WTC11 (cell line): ENCODE measurements around the genes H2AZ2, MYO1G and CCM2.

GRCh38 chr7:44105166-44105929, 1.2 kb downstream of the AEBP1 start:
- PRO-cap: no peak

DNA sequence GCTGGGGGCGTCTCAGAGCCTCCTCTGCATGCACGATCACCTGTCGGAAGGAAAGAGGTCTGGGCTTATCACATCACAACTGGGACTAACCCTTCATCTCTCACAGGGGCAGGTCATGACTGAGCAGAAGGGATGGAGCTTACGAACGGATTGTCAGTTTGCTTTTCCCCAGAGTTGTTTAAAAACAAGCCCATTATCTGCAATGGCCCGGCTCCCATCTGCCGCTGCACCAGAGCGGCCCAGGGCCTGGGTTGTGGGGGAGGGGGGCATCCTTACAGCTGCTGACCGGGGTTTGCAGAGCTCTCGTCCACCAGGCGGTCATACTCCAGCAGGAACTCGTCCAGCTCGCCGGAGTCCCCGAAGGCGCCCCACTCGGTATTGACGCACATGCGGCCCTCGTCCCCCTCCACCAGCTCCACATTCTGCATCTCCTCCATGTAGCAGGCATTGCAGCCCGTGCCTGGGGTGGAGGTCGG, 6.3 kb upstream of the MYL7 start:
- PRO-cap: no peak

GRCh38 chr7:44276013-44276499, 49.3 kb downstream of the CAMK2B start:
- PRO-cap: unidirectional peak, plus-strand start at chr7:44276297

DNA sequence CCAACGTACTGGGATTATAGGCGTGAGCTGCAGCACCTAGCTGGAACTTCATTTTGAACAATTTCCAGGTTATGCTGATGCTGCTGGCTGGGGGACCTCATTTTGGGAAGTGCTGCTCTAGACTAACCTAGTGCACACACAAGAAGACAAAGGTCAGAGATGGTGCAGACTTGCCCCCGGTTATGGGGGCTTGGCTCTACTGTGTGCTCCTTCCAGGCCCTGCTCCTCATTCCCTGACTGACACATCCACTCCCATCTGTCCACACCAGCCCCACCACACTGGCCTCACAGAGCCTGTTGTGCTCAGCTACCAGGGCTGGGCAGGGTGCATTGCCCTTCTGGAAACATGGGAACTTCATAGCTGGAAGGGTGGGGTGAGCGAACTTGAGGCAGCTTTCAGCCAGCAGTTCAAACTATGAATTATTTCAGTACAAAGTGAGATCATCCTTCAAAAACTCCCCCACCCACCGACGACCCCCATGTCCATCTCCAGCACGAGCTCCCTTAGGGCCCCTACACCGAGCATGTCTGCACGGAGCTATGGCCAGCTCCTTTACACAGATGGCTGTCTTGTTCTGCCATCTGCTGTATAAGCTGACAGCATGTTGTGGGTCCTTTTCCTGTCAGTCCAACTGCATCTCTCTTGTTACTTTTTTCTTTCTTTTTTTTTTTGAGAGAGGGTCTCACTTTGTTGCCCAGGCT, 21.8 kb downstream of the NPC1L1 start:
- PRO-cap: no peak

DNA sequence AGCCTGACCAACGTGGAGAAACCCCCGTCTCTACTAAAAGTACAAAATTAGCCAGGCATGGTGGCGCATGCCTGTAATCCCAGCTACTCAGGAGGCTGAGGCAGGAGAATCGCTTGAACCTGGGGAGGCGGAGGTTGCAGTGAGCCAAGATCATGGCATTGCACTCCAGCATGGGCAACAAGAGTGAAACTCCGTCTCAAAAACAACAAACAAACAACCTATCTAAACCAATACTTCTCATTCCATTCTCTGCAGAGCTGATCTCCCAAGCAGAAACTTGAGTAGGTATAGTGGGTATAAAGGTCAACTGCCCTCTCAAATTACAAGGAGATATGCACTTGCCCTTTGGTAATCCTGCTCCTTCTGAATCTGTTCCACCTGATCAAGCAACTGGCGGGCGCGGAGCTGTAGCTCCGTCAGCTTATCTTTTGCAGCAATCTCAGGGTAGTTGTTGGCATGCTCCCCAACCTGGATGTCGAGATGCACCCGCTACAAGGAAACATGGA, 1.2 kb downstream of the TMED4 start:
- PRO-cap: no peak

DNA sequence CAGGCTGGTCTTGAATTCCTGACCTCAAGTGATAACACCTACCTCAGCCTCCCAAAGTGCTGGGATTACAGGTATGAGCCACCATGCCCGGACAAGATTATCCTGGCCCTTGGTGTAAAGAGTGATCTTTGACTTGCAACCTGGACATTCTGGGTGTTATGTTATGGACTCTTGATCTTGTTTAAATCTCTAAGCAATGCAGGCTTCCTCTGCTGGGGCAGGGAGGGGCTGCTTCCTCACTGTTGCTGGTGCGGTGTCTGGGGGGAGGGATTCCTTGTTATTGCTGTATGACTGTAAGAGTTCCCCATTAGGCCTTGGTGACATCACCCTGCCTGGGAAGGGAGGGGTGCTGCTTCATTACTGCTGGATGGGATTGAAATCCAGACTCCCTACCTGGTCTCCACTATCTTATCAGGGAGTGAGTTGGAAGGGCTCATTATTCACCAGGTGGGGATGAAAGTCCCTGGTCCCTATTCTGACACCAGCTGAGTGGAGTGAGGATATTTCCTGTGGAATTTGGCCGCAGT, 8.7 kb downstream of the OGDH start:
- PRO-cap: no peak

DNA sequence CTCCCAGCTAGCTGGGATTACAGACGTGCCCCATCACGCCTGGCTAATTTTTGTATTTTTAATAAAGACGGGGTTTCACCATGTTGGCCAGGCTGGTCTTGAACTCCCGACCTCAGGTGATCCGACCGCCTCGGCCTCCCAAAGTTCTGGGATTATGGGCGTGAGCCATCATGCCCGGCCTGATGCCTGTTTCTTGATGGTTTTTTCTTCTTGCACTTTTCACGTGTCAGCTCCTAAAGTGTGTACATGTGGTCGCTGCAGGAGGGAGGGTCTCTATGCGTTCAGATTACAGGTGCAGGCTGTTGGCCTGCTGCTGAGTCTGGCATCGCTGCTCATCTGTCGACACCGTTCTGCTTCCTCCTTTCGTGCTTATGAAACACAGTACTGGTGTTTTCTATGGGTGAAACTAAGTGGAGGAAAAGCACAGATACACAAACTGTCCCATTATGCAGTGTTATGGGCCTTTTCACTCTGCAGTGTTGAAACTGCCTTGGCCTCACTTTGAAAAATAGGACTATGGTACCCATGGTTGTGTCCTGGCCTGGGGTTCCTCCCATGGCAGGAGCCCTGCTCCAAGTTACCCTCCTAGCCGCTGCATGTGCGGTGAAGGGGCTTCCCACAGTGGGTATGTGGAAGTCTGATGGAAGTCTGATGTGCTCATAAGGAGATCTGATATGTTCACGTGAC, 23.4 kb downstream of the OGDH start:
- PRO-cap: no peak

- PRO-cap: no peak
These were observed 31.9 kb downstream of the OGDH start for GRCh38 chr7:44637925-44639036.

- PRO-cap: no peak
These were observed 10.8 kb downstream of the ZMIZ2 start for GRCh38 chr7:44759280-44759952.

DNA sequence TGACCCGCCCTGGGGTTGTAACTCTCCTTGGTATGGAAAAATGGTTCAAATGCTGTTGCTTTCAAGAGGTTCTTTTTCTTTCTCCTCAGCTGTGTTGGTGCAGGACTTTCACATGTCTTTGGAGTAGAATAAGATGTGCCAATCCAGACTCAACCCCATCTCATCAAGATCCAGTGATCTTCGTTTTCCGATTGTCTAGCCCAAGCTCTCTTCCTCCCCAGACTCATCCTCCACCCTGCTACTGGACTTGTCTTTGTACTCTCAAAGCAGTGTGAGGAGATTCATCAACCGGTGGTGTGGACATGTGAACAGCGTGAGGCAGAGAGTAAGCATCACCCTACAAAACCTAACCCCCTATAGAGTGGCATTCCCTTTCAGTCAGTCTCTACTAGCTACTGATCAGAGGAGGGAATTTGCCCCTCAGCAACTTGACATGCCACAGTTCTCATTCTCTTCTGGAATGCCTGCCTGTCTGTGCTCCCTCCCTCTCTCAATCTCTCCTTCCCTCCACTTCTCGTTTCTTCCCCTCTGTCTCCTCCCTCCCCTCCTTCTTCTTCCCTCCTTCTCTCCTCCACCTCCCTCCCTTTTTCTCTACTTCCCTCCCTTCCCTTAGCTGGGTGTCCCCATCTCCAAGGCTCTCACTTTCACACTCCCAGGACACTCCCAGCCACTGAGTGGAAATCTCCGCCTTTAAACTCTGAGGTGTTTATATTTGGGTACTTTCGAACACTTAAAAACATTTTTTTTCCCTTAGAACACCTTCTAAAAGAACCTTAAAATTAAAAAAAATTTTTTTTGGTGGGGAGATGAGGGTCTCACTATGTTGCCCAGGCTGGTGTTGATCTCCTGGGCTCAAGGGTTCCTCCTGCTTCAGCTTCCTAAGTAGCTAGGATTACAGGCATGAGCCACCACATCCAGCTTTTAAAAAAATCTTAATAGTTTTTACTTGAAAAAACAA, 24.6 kb downstream of the H2AZ2 start:
- PRO-cap: no peak

DNA sequence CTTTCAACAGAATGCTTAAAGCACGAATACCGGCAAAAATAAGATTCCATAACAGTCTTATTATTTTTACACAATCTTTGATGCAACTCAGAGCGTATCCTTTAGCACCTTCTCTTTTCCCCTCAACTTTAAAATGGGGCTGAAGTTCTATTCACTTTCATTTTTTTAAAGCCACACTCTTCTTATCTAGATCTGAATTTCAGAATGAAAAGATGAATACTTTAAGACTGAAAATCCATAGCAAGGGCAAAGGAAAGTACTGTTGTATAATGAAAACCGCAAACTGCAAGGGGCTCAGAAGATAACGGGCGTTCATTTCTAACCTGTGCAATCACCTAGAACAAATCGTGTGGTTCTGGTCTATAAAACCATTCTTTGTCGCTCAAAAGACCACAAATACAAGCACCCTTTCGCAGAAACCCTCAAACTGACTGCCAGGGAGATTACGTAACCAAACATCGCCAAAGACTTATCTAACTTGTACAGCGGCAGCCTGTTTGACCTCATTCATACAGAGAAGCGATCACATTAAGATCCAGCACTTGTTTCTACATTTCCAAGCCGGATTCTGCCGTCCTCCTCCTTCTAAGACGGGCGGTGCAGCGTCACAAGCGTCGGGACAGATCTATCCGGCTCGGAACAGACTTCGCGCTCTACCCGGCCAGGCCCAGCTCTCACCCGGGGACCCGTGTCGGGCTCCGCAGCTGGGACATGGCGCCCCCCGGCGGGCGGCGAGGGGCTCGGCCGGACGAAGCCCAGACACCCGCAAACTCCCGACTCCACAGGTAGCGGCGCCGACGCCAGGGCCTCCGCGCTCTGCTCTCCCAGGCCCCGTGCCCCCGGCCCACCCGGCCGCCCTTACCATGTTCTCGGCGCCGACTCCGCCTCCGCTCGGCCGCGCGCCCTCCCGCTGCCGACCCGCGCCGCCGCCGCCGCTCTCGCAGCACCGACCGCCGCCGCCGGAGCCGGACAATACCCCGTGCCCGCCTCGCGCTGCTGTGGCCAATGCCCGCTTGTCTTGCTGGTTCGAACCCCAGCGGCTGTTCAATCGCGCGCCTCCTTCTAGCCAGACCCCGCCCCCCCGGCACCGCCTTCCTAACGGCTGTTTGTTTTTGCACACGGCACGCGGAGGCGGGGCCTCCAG, at the start of gene H2AZ2:
Gene H2AZ2 (minus strand): TSS at position 981 of the 1,144 bp plus-strand sequence.
- PRO-cap: bidirectional peak, plus-strand start outside the sequence, minus-strand start at position 974 of the sequence

GRCh38 chr7:44978527-44979505, at the start of gene MYO1G:
Gene MYO1G (minus strand): TSS chr7:44979015.
- PRO-cap: no peak

- PRO-cap: bidirectional peak, plus-strand start at chr7:45000233, minus-strand start at chr7:44999988; bidirectional peak, plus-strand start at chr7:45000521, minus-strand start at chr7:45000414
These were observed at the start of gene CCM2 for GRCh38 chr7:45000060-45000946. Gene CCM2 (plus strand): TSS chr7:45000201.

DNA sequence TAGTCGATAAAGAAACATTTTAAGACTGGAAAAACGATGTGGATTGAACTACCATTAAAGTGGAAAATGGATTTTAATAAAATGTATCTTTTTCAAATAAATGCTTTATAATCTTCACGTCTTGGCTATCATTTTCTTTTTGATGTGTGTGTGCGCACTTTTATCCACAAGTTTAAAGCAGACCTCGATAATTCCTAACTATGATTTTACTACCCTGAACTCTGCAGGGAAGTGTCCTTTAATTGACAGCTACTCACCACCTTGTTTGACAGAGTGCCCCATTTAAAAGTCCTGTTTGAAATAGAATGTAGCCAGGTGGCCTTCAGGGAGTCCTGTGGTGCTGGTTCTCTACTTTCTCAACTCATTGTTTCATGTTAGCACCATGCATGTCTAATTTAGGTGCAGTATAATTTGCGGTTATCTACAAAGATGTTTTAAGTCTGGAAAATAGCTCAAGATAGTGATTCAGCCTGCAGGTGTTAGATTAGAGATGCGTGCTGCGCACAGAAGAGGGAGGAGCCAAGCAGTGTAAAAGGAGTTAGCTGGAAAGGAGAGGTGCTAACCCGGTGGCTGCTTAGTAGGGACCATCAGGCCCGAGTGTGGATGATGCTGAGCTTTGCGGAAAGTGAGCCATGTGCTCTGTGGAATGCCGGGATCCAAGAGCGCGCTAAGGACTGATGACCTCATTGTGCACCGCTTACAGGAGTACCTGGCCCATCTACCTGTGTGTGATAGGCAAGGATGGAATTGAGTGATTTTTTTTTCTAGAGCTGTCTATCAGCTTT, 1.1 kb downstream of the CCM2 start:
- PRO-cap: no peak

DNA sequence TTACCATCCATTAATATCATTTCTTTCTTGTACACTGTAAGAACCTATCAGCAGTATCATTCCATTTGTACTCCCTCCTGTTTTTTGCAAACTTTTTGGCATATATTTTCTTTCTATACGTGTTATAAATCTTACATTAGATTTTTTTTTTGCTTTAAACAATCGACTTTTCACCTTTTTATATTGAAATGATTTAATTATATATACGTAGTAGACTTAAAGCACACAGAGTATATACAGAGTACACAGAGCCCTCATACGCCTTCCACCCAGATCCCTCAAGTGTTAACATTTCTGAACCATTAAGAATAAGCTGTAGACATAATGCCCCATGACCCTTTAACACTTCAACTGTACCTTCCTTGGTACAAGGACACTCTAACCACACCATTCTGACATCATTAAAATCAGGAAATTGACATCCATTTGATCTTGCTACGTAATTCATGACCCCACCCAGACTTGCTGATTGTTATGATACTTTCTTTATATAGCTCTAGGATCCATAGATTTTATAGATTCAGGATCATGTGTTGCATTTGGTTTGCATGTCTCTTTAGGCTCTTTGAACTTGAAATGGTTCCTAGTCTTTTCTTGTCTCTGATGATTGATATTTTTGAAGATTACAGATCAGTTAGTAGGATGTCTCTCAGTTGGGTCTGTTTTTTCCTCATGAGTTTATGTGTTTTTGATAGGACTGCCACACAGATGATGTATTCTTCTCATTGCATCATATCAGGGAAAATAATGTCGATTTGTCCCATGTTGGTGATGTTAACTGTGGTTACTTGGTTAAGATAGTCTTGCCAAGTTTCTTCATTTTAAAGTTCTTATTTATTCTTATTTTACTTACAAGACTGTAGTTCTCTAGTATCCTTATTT, 13.4 kb downstream of the CCM2 start:
- PRO-cap: no peak

- PRO-cap: no peak
These were observed 39.0 kb downstream of the CCM2 start for GRCh38 chr7:45038863-45039509.

GRCh38 chr7:45563922-45564495, 10.2 kb upstream of the ADCY1 start:
- PRO-cap: bidirectional peak, plus-strand start at chr7:45564320, minus-strand start at chr7:45564154

DNA sequence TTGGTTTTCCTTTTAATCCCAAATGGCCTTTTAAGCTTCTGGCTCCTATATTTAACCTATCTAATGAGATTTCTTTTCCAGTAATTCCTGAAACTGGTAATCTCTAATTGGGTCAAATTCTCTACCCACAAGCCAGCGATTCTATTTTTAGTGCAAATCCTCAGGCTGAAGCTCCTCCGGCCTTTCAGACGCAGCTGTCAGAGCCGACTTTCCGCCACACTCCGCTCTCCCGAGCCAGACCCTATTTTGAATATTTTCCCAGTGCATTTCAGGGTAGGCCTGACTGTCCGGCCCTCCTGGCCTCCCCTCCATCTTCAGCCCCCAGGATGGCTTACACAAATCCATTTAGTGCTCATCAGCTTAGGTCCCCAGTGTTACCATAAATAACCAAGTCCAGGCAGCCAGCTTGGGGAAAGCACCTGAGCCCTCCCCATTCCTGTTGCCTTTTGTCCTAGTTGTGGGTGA, 9.6 kb upstream of the ADCY1 start:
- PRO-cap: no peak

DNA sequence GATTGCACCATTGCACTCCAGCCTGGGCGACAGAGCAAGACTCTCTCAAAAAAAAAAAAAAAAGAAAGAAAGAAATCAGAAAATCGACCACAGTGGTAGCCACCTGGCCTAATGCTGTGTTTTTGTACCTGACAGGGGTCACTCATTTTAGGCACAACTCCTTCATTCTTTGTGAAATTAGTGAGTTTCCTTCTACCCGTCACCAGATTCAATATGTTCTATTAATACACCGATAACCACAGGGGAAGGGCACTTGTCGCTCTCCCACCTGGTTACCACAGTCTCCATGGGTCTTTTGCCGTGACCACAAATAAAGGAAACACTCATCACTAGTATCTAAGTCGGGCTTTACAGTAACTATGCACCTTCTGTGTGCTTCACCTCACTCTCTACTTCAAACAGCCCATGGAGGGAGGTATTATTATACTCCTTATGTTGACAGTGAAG, 146.3 kb downstream of the ADCY1 start:
- PRO-cap: no peak

- PRO-cap: no peak
These were observed 6.9 kb downstream of the CCDC201 start for GRCh38 chr7:45866049-45866248.